Skin of body (tissue), 2 donors: ENCODE results near the genes H2AC7, H3C6, BTN2A2, BTN1A1, HMGN4, H2AC11 and H2AC12.

GRCh38 chr6:26122766-26122889 is 1.1 kb downstream of the H2BC4 start:
- RAMPAGE, long total RNA, result no peak

GRCh38 chr6:26171037-26171568 is 12.5 kb upstream of the H2BC6 start:
- RAMPAGE, long total RNA, result no peak

GRCh38 chr6:26194841-26195753 is 2.0 kb downstream of the H3C4 start:
- RAMPAGE, long total RNA, result no peak

- RAMPAGE, long total RNA, result no peak
Observed at GRCh38 chr6:26198701-26199398, at the start of gene H2AC7. Gene H2AC7, minus strand, starts transcription at chr6:26199293.

DNA sequence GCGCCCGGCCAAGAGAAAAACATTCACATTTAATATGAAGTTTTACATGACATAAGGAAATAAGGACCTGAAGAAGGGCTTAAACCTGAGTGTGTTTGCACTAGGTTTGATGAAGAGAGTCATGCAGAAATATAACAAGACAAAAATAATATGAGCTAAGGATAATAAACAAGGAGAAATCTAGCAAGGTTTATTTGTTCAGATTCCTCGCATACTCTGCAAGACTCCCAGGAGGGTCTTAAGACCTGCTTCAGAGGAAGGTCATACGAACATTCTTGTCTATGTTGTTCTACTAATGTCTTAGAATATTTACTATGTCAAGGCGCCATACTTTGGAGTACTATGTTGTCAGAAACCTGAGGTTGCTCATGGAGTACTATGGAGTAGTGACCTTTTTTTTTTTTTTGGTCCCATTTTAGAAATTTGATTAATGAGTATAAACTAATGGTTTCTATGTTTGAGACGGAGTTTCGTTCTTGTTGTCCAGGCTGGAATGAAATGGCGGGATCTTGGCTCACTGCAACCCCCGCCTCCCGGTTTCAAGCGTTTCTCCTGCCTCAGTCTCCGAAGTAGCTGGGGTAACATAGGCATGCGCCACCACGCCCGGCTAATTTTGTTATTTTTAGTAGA is 2.0 kb downstream of the H2BC8 start:
- RAMPAGE, long total RNA, result no peak

DNA sequence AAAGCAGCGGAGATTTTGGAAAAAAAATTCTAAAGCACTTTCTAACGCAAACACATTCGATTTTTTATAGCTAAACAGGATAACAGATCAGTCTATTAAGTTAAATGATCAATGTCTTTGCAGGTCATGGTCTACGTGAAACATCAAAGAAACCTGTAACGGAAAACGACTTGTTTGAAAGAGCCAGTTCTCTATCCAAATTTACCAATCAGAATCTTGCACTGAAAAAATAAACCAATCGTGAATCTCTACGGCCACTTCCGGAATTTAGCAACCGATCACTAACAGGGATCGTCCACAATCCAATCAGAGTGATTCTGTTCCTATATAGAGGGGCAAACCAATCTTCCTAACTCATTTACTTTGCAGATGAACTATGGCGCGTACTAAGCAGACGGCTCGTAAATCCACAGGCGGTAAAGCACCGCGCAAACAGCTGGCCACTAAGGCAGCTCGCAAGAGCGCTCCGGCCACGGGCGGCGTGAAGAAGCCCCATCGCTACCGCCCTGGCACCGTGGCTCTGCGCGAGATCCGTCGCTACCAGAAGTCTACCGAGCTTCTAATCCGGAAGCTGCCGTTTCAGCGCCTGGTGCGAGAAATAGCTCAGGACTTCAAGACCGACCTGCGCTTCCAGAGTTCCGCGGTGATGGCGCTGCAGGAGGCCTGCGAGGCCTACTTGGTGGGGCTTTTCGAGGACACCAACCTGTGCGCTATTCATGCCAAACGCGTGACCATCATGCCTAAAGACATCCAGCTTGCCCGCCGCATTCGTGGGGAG is at the start of gene H3C6:
TSS of gene H3C6 (plus strand) at position 357 of the 778 bp plus-strand sequence.
- RAMPAGE, long total RNA, result no peak

GRCh38 chr6:26241007-26241586 is 904 bp downstream of the H4C6 start:
- RAMPAGE, long total RNA, result no peak

- RAMPAGE, long total RNA, result no peak
Observed at GRCh38 chr6:26383028-26384112, at the start of gene BTN2A2. Gene BTN2A2, plus strand, starts transcription at chr6:26383108.

GRCh38 chr6:26420780-26422025 is 19.1 kb upstream of the BTN3A3 start:
- RAMPAGE, long total RNA, result no peak

- RAMPAGE, long total RNA, result no peak
Observed at GRCh38 chr6:26468063-26469453, 10.8 kb downstream of the BTN2A1 start.

- RAMPAGE, long total RNA, result no peak
Observed at GRCh38 chr6:26499958-26500379, at the start of gene BTN1A1. Gene BTN1A1, plus strand, starts transcription at chr6:26500303.

DNA sequence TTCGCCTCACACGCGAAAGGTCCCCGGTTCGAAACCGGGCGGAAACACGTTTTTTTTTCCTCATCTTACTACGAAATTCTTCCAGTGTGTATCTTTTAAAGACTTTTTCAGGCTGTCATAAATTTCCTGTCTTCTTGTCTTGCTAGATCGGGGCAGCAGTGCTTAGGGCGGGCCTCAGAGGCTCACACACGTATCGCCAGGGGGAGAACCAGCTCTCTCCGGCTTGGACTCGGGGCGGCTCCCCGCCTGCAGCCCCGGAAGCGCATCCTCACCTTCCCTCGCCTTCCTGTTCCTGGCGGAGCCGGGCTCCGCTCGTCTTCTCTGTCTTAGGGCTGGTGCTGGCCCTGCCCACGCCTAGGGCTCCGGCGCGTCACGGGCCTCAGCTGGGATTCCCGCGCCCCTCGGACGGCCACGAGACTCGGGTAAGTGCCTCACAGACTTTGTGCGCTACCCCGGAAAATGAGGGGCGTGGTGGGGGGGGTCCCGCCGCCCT is at the start of gene HMGN4:
TSS of gene HMGN4 (plus strand) at position 287 of the 493 bp plus-strand sequence.
- RAMPAGE, long total RNA, result no peak

DNA sequence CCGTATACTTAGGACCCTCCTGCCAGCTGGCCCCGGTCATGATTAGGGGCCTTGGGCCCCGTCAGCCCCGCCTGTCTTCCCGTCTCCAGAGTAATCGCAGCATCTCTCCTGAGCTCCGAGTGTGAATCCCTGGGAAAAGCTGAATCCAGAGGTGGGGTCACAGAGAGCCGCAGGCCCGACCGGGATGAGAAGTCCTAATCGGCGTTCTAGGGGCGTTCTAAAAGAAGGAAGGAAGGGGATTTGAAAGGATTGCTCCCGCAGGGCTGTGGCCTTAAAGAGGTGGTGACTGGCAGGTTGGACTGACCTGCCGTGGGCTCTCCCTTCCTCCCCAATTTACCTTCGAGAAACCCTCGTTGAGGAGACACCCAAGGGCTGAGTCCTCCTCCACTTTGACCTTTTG is 407 bp downstream of the HMGN4 start:
- RAMPAGE, long total RNA, result no peak

- RAMPAGE, long total RNA, result no peak
Observed at GRCh38 chr6:26576764-26577294, 19.9 kb upstream of the ABT1 start.

DNA sequence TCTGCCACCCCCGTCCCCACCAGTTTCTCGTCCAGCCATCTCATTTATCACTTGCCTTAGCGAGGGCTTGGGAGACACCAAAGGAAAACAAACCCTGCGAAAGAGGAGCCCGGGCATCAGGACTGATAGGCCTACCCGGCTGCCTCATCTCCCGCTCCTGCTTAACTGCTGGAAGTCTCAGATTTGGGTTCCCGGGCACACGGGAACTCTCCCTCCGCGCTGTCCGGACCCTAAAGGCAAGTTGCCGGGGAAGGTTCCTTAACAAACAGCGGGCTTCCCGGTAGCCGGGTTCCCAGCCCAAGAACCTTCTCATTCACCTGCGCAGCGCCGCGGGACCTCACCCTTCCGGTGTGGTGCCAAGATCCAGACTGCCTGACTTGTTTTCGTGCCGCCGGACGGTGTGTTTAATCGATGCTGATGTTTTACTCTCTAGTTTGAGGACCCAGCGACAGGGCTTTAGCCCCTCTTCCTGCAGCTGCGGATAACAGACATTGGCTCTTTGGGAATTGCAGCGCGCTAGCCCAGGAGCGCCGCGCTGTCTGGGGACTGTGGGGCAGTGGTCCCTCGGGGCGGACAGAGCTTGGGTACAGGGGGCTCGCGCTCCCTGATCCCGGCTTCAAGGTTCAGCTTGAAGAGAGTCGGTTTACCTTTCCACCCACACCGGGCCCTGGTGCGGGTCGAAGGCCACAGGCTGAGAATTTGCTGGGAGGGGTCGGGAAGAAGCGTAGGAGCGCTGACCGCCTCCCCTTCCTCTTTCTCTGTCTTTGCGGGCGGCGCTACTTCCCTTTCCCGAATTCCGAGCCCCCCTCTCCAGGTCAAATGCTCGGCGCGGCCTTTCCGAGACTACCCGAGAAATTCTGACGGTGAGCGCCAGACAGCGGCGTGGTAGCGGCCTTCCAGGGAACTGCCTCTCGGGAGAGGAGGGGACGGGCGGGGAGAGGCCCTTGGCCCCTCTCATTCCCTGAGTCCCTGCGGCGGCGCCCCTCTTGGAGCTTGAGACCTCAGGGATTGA is 17.1 kb downstream of the ABT1 start:
- RAMPAGE, long total RNA, result no peak

GRCh38 chr6:26770954-26771233 is 111.3 kb upstream of the ZNF322 start:
- RAMPAGE, long total RNA, result no peak

- RAMPAGE, long total RNA, result no peak
Observed at GRCh38 chr6:27091323-27092186, 41.0 kb downstream of the H2BC11 start.

GRCh38 chr6:27127475-27128514 is 4.8 kb downstream of the H2BC11 start:
- RAMPAGE, long total RNA, result no peak

- RAMPAGE, long total RNA, result no peak
Observed at GRCh38 chr6:27132942-27133715, at the start of gene H2AC11. Gene H2AC11, plus strand, starts transcription at chr6:27133043.

GRCh38 chr6:27146942-27147841 is at the start of gene H2AC12:
Gene H2AC12, plus strand, starts transcription at chr6:27147106.
- RAMPAGE, long total RNA, result no peak